Mesenchymal stem cell of the bone marrow (primary cell): ENCODE measurements around a stretch of chr21.

- CAGE, long polyA plus RNA, result no peak
Observed at GRCh38 chr21:41950797-41951752, 2.7 kb downstream of the C2CD2 start.

- CAGE, long polyA plus RNA, result no peak
Observed at GRCh38 chr21:42199364-42200058, 19.4 kb upstream of the ABCG1 start.

DNA sequence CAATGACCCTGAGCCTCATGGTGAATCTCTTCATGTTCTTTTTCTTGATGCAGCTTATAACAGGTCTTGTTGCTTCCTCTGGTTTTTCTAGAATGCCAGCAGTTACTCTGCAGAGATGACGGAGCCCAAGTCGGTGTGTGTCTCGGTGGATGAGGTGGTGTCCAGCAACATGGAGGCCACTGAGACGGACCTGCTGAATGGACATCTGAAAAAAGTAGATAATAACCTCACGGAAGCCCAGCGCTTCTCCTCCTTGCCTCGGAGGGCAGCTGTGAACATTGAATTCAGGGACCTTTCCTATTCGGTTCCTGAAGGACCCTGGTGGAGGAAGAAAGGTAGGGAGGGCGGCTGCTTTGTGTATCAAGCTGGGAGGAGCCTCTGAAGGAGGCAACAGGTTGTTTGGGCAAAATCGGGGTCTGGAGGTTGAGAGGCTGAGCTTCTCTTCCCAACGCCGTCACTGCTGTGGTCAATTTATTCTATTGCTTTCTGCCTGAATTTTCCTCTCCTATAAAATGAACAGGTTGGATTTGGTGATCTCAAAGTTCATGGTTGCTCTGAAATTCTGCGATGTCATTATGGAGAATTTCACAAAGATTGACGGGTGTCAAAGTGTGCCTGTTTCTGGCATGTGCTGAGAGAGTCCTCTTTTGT lies 6.8 kb downstream of the ABCG1 start:
- CAGE, long polyA plus RNA, result no peak

DNA sequence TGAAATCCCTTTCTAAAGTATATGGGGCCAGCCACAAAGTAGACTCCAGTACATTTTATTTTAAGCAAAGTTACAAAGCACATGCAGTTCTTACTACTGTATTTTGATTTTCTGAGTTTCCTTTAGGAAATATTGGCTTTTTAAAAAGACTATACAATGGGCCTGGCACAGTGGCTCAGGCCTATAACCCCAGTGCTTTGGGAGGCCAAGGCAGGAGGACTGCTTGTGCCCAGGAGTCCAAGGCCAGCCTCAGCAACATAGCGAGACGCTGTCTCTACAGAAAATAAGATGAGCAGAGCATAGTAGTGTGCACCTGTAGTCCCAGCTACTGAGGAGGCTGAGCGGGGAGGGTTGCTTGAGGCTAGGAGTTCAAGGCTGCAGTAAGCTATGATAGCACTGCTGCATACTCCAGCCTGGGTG lies 23.1 kb downstream of the ABCG1 start:
- CAGE, long polyA plus RNA, result no peak

DNA sequence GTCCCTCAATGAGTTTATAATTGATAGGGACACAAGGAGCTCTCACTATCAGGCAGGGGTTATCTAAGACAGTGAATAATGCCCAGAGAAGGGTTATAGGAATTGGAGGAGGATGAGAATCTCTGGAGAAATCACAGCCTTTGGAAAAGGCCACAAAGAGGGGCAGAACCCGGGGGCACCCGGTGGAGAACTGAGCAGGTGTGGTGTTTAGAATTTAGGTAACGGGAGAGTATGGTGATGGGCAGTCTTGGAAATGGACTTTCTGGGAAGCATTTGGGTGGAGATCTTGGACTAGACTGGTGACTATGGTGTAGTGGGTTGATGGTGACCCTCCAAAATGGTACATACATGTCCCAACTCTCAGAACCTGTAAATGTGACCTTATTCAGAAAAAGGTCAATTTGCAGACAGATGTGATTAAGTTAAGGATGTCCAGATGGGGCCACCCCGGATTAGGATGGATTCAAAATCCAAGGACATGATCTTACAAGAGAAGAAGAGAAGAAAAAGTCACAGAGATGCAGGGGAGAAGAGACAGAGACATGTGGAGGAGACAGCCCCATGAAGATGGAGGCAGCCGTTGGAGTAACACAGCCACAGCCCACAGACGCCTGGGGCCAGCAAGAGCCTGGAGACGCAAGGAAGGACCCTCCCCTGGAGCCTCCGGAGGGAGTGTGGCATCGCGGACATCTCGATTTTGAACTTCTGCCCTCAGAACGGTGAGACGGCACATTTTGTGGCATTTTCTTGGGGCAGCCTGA lies 28.5 kb downstream of the ABCG1 start:
- CAGE, long polyA plus RNA, result no peak

DNA sequence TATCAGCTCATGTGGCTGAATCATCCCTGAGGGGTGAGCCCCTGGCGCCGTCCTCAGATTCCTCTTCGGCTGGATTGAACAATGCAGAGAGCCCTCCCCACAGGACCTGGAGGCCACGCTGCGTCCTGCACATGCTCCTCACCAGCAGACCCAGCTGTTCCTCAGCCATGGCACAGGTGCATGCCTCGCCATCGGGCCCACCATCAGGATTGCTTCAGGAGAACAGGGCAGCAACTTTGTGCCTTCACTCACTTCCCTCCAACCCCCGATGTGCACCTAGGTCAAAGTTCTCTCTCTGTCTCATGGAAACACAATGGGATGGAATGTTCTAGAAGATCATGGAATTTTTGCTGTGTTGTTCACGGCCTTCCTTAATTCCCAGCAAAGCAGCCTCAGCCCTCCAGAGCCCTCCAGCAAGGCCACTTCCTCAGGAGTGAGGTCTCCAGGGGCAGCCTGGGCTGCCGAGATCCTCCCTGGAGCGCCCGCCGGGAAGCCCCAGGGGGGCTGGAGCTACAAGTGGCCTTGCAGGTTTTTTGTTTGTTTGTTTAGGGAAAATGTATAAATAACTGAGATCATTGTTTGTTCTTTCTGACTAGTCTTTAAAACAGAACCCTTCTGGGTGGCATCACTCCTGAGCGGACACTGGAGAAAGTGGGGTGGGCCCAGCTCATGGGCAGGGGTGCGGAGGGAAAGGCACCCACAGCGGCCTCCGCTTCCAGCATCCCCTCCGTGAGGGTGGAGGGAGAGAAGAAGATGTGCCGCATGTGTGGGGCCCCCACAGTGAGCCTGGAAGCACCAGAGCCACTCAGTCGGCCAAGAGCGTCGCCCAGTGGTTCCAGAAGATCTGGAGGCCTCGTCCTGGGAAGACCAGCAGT lies 35.0 kb downstream of the TFF3 start:
- CAGE, long polyA plus RNA, result no peak

DNA sequence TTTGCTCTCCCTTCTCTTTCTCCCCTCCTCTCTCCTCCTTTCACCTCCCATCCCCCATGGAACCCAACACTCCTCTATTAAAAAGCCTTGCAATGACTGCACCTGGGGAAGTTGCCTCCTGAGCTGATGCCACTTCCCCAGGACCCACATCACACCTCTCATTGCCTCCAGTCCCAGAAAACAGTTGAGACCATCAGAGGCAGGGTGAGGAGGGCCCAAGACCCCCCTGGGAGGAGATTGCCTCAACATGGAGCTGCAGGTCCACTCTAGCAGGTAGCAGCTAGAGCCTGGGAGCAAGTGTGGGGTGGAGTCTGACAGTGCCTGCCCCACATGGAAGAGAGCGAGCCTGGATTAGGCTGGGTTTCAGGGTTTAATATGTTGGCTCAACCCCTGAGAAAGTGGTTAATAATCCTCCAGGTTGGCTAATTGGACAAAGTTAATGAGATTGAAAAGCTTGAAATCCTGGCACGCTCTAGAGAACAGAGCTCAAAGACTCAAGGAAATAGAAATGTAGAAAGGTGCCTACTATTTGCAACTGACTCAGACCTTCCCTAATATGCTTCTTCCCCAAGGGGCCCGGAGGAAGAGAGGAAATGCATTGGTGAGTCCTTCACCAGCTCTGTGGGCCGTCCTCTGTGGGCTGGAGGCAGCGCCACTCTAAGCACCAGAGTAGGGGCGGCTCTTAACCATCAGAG lies 34.2 kb downstream of the RSPH1 start:
- CAGE, long polyA plus RNA, result no peak

DNA sequence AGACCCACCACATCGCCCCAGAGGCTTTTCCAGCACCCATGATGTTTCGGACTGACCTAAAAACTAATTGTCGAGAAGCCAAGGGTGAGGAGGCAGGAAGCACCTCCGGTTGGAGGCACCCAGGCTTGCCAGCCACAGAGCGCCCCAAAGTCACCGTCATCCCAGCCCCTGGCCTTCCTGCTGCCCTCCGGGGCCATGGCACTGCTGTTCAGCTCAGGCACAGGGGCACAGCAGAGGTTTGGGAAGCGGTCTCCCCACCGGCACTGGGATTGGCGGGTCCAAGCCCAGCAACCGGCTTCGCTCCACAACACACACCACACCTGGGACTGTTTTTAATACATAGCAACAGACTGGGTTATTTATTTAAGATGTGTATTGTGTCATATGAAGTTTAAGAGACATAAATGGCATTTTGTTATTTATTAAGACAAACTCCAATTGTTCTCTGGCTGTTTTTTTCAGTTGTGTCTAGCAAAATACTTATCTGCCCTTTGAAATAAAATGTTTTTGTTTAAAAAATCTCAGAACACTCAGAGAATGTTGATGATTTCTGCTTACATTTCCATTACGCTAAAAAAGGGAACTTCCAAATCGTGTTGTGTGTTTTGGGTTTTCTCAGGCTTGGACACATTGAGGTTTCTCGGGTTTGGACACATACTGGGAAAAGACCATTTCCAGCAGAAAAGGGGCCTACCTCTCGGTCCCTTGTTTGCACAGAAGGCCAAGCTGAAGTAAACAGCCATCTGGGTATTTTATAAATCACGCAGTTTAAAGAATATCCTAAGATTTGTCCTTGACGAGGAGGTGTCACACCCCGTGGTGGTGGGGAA lies 67.5 kb downstream of the SLC37A1 start:
- CAGE, long polyA plus RNA, result no peak

DNA sequence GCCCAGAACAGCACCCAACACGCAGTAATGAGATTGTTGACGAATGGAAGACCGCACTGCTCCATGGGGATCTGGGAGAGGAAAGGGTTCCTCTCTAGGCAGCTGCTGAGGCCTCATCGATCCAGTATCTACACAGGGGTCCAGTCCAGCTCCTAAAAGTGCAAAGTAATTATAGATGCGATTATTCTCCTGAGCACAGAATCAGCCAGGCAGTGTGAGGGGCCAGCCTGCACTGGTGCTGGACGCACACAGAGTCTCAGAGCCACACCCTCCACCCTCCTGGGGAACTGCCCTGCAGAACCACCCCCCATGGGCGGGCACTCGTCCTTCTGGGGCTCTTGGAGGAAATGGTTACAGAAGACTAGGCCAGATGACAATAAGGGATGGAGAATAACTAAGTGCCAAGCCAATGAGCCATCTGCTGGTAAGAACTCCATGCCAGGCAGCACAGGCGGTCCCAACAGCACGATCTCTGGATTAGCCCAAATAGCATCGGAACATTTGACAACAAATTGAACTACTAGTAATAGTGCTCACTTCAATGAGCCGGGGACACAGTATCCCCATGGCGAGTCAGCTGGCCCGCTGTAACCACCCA lies 1.6 kb upstream of the PDE9A start:
- CAGE, long polyA plus RNA, result no peak

DNA sequence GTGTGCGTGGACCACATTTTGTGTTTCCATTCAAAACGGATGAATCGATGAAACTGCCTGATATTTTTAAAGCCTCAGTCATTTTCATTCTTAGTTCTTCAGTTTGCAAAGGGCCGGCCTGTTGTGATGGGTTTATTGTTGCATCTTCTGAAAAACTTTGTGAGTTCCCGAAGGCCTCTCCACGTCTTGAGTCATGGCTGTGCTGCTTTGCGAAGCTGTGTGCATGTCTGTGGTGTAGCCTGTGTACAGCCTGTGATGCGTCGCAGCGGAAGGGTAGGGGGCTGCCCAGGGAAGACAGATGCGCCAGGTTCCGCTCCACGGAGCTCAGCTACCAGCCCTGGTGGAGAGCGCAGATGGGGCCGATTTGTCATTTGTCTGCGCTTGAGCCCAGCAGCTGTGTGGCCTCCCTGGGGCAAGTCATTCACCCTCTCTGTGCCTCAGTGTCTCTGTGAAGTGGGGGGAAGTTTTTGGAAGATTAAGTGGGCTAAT lies 8.2 kb downstream of the PDE9A start:
- CAGE, long polyA plus RNA, result no peak

GRCh38 chr21:42684927-42685574 lies 31.6 kb downstream of the PDE9A start:
- CAGE, long polyA plus RNA, result no peak

DNA sequence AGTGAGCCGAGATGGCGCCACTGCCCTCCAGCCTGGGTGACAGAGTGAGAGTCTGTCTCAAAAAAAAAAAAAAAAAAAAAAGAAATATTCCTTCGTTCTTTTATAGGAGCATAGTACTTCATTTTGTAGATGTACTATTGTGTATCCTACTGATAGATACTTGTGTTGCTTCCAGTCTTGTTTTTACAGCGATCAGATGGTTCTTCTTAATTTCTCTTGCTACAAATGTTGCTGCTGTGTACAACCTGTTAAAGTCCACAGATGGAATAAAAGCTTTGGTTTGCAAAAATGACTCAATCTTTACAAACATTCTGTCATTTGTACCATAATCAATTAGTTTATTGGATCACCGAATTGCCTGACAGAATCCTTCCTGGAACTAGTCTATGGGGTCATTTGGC lies 66.2 kb downstream of the PDE9A start:
- CAGE, long polyA plus RNA, result no peak

DNA sequence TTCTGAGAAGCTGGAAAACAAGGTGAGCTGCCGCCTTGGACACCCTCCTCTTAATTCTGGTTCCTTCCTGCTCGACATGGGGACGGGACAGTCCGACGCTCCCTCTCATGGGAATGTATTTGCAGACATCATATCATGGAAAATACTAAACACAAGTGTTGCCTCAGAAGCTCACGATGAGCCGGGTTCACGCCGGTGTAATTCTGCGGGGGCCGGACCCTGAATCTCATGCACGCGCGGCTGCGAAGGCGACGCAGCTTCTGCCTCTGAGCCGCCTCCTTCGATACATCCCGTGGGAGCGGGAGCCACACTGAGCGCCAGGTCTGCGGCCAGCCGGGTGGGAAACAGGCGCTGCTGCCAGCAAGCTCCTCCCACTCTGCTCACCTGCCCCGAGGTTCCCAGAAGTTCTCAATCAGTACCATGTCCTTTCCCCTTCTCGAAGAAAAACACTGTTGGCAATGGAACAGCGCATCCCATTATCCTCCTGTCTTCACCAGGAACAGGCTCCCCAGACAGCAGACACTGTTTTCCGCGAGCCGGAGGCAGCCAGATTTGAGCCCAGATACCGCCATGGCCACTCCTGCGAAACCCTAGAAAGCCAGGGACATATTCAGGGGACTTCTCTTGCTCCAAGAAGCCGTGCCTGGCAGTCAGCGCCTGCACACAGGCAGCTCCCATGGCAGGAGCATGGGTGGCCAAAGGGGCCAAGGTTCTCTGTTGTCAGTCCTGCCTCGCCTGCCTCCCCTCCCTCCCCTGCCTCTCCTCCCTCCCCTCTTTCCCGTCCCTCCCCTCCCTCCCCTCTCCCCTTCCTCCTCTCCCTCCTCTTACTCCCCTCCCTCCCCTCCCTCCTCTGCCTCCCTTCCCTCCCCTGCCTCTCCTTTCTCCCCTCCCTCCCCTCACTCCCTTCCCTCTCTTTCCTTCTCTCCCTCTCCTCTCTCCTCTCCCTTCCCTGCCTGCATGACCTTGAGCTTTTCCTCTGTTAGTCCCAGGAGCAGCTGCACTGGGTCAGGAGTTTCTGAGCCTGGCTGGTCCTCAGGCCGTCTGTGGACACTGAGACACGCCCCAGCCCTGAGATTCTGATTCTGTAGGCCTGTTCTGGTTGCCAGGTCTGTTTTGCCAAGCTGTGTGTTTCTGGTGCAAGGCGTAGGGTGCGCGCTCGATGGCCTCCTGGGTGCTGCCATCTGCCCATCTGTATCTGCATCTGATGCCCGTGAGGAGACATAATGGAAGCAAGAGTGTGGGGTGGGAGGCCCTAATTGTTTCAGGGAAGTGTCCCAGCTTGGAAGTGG lies 97.7 kb downstream of the WDR4 start:
- CAGE, long polyA plus RNA, result no peak

DNA sequence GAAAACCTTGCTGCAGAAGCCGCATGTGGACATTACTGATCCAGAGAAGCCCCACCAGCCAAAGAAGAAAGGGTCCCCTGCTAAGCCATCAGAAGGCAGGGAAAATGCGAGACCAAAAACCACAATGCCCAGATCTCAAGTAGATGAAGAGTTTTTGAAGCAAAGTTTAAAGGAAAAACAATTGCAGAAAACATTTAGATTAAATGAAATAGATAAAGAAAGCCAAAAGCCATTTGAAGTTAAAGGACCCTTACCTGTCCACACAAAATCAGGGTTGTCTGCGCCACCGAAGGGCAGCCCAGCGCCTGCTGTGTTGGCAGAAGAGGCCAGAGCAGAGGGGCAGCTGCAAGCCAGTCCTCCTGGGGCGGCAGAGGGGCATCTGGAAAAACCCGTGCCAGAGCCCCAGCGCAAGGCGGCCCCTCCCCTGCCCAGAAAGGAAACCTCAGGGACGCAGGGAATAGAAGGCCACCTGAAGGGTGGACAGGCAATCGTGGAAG lies 10.6 kb downstream of the NDUFV3 start:
- CAGE, long polyA plus RNA, result no peak

GRCh38 chr21:42956591-42957730 lies 17.4 kb upstream of the PKNOX1 start:
- CAGE, long polyA plus RNA, result no peak

DNA sequence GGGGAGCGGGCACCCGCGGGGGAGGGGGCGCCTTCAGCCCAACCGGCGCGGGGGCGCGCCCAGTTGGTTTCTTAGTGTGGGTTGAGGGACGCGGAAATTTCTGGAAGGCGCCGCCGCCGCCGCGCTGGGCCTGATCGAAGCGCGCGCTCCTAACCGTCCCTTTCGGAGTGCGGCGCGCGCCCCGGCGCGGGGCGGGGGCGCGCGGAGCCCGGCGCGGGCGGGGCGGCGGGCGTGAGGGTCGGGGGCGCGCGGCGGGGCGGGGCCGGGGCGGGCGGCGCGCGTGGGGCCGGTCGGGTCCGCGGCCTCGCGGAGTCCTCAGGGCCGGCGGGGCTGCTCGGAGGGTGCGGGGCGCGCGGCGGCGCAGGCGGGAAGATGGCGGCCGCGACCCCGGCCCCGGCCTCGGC lies 500 bp downstream of the PKNOX1 start:
- CAGE, long polyA plus RNA, result no peak

DNA sequence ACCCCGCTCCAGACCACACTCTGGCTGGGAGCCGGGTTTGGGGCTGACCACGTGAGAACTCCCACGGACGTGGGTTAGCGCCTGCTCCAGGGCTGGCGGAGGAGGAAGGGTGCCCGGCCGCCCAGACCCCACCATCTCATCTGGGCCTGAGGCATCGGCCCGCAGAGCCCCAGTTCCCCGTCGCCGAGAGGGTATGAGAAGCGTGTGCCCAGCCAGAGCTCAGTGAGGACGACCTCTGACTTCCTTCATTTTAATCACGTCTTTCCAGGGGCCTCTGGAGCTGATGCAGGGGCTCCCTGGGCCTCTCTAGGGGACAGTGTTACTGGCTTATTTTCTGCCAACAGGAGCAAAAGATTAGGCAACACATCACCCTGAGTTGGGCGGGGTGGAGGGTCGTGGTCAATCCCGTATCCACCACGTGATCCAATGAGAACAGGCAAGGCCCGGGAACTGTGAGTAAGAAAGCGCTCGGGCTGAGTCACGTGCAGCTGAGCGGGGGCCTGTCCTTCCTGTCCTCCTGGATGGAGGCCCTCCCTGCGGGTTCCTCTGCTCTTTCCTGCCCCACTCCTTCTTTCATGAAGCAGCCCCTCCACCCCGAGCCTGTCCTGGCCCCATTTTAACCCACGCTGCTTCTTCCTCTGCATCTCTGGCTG lies 81.0 kb downstream of the SIK1 start:
- CAGE, long polyA plus RNA, result no peak

DNA sequence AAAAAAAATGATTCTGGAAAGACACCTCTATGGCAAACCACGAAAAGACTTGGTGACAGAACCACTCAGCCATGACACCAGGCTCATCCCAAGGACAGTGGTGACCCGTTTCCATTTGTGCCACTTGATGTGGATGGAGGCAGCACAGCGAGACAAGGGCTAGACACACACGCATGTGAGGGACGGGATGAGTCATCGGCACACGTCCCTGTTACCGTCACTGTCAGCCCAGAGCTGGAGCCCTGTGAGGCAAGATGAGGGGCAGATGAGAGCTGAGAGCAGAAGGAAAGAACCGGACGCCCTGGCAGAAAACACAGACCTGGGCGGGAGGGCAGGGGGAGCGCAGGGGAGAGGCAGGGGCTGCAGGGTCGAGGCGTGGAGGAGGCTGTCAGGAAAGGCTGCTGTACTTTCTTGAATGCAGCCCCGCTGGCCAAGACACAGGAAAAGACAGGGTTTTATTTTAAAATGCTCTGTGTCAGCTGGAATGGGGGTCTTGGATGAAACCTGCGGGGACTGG lies 57.8 kb downstream of the SIK1 start:
- CAGE, long polyA plus RNA, result no peak

GRCh38 chr21:43609586-43610416 lies 44.8 kb downstream of the H2BC12L start:
- CAGE, long polyA plus RNA, result no peak

GRCh38 chr21:43738065-43738900 lies 19.4 kb downstream of the PDXK start:
- CAGE, long polyA plus RNA, result no peak